SK-MEL-5 (cell line): ENCODE data around the genes GPATCH2 and HLX.

DNA sequence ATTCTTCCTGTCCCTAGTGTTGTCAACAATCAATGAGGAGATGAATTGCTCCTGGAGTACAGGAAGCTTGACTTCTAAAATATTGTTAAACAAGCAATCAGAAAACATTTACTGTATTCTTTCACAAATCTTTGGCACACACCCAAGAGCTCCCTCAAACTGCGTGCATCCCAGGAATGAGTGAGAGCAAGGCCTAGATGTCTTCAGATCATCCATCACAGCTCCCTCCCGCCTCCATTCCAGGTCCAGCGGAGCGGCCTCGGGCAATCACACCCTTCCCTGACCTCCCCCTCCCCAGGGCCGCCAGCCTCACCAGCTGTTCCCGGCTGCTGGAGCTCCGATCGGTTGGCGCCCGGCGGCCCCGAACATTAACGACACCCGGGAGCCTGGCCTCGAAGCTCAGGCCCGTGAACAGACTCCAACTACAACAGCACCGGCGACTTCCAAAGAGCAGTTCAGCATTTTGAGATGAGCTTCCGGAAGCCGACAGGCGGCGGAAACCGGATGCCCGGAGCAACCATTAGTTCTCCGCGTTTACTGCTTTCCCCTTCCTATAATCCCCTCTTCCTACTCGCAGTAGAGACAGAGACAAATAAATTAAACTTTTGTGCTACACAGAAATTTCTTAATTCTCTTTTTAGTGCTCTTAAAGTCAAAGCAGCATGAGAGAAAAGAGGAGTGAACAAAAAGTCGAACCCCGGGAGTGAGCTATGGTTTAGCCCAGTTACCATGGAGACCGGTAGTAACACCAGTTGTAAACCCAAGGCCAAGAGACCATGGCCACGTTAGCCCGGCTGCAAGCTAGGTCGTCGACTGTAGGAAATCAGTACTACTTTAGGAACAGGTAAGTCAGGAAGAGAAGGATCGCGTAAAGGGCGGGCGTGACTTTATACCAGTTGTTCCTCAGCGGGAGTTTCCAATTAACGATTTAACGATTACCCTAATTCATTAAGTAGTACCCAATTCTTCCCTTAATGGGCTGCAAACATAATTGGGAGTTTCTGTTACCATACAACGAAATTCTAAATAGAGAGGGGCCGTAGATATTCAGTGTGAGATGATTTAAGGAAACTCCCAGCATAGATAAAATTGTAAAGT is at the start of gene GPATCH2:
Gene GPATCH2, minus strand, starts transcription at position 488 of the 1,098 bp plus-strand sequence.
RAMPAGE:
- cytosol, long total RNA, result start-site peak on the minus strand centred at position 454 of the sequence, 13 bp wide, 47 and 96 reads in 2 replicates; start-site peak on the plus strand centred at position 741 of the sequence, 46 bp wide, 35 and 34 reads in 2 replicates
- long total RNA, result start-site peak on the minus strand centred at position 451 of the sequence, 13 bp wide, 96 and 24 reads in 2 replicates
- nucleus, long total RNA, result start-site peak on the minus strand centred at position 462 of the sequence, 67 bp wide, 1,080 and 537 reads in 2 replicates; start-site peak on the plus strand centred at position 753 of the sequence, 71 bp wide, 111 and 44 reads in 2 replicates

DNA sequence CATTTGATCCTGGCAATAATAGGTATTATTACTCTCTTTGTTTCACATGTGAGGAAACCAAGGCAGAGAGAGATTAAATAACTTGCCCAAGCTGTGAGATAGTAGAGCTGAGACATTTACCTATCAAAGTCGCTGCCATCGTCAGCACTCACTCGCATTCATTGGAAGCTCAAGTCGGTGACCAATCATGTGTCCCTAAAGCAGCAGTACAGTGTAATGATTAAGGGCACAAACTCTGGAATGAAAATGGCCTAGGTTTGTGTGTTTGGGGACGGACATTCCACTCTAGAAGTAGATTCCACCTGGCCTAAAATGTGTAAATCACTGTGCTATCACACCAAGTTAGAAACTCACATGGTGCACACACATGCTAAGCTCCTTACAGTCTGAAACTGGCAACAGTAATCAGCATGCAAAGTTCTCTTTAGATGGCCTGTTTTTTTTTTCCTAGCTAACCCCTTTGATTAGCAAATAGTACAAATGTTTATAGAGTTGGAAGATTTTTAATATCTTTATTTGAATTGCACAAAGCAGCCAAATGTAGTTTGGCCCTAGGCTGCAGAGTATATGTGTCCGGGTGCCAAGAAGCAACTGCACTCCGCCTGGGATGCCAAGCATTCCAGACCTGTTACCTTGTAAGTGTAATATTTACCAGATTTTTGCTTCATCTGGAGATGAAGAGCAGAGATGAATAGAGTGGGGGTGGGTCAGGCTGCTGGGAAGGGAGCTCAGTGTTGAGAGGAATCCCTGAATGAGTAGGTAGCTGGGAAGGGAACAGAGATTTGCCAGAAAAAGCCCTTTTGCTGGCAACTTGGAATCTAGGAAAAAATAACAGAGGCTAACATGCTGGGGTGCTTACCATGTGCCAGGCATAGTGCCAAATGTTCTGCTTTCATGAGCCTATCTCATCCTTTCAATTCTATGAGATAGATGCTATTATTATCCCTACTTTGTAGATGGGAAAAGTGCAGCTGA is 35.2 kb downstream of the TGFB2 start:
RAMPAGE:
- cytosol, long total RNA, result no peak
- long total RNA, result no peak
- nucleus, long total RNA, result no peak

GRCh38 chr1:218665086-218665669 is 320.0 kb downstream of the TGFB2 start:
RAMPAGE:
- cytosol, long total RNA, result no peak
- long total RNA, result no peak
- nucleus, long total RNA, result no peak

DNA sequence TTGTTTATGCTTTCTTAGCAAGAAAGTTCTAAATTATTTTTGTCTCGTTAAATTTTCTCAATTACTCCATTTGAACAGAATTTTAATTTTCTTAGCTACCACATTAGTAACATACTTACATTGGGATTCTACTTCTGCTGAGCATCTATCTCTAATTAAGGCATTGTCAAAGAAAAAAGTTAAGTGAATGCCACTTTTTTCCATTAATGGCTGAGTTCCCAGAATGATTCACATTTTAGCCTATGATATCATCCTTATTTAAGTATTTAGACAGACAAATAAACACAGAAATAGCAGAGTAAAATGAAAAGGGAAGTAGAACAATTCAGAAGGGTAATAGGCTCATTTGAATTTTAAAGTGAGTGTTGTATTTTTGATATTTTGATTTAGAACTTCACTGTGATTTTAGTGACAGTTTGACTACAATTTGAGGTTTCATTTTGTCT is 15.3 kb downstream of the LYPLAL1 start:
RAMPAGE:
- cytosol, long total RNA, result no peak
- long total RNA, result no peak
- nucleus, long total RNA, result no peak

RAMPAGE:
- cytosol, long total RNA, result no peak
- long total RNA, result no peak
- nucleus, long total RNA, result no peak
These were observed 32.8 kb downstream of the ZC3H11B start for GRCh38 chr1:219580096-219580525.

DNA sequence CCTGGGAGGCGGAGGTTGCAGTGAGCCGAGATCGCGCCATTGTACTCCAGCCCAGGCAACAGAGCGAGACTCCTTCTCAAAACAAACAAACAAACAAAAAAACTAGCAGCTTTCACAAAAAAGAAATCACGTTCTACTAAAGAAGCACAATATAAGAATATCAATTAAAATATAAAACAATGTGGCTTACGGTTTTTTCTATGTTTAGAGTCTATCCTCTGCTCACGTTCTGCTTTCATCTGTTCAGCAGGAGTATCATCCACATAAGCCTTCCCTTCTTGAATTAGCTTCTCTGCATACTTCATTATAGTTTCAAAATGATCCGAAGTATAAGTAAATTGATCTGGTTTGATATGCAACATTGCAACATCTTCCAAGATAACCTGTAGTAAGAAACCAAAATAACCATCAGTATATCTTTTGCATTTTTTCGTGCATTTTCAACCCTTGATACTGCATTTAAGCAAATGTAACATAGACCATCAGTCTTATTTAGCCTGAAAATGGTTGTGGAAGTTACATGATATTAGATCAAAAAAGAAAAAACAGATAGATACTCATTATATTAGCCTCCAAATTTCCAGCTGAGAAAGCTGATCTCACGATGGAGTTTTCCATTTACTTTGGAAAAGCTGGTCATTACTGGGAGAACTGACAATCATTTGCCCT is 22.1 kb downstream of the EPRS1 start:
RAMPAGE:
- cytosol, long total RNA, result no peak
- long total RNA, result no peak
- nucleus, long total RNA, result no peak

GRCh38 chr1:220090195-220090713 is 666 bp upstream of the BPNT1 start:
RAMPAGE:
- cytosol, long total RNA, result no peak
- long total RNA, result no peak
- nucleus, long total RNA, result no peak

DNA sequence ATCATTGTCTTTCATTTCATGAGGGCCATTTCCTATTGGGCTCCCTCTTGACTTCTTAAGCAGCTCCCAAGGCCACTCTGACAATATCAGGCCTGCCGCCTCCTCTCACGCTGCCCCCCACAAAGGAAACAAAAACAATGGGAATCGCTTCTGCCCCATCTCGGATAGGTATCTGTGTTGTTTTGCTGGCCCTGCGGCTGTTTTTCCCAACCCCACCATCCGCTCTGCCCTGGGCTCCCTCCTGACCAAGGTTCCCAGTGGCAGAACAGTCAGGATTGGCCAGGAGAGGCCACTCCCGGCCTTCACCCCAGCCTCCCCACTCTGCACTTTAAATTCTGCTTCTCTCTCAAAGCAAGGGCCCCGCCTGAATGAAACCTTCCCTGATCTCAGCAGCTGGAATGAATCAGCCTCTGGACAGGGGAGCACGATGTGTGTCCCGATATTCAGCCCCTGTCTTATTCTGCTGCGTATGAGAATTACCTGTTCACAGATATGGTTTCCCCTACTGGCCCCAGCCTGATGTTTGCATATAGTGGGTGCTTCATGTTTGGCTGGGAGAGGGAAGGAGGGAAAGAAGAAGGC is 16.3 kb downstream of the C1orf115 start:
RAMPAGE:
- cytosol, long total RNA, result no peak
- long total RNA, result no peak
- nucleus, long total RNA, result no peak

GRCh38 chr1:220877161-220877887 is 1.9 kb upstream of the HLX start:
RAMPAGE:
- cytosol, long total RNA, result no peak
- long total RNA, result no peak
- nucleus, long total RNA, result no peak

DNA sequence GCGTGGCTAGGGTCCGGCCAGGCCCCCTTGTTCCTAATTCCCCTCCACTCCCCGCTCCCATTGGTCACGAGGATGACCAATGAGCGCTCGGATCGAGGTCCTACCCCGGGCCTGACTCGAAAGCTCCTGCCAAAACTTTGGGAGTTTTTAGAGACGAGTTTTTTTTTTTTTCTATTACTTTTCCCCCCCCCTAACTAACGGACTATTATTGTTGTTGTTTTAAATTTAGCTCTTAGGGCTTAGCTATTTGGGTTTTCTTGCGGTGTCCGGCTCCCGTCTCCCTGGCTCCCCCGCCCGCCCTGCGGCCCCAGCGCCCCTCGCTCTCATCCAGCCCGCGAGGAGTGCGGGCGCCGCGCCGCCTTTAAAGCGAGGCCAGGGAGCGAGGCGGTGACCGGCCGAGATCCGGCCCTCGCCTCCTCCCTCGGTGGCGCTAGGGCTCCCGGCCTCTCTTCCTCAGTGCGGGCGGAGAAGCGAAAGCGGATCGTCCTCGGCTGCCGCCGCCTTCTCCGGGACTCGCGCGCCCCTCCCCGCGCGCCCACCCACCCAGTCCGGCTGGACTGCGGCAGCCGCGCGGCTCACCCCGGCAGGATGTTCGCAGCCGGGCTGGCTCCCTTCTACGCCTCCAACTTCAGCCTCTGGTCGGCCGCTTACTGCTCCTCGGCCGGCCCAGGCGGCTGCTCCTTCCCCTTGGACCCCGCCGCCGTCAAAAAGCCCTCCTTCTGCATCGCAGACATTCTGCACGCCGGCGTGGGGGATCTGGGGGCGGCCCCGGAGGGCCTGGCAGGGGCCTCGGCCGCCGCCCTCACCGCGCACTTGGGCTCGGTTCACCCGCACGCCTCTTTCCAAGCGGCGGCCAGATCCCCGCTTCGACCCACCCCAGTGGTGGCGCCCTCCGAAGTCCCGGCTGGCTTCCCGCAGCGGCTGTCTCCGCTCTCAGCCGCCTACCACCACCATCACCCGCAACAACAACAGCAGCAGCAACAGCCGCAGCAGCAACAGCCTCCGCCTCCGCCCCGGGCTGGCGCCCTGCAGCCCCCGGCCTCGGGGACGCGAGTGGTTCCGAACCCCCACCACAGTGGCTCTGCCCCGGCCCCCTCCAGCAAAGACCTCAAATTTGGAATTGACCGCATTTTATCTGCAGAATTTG is at the start of gene HLX:
Gene HLX, plus strand, starts transcription at position 174 of the 1,147 bp plus-strand sequence.
RAMPAGE:
- cytosol, long total RNA, result start-site peak on the plus strand centred at position 72 of the sequence, 25 bp wide, 8 and 7 reads in 2 replicates
- long total RNA, result no peak
- nucleus, long total RNA, result no peak

DNA sequence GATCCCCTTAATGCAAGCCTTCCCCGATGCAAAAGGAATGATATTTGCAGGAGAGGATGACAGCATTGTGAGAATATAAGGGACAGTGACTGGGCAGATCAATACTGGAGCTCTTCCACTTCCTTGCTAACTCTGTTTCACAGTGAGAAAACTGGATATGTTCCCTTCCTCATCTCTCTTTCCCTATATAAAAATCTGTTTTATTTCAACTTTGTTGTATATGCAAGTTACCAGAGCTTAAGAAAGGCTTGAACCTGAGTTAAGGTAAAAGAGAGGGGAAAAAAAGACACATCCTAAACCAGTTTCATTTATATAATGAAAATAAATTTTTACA is 40.8 kb downstream of the DUSP10 start:
RAMPAGE:
- cytosol, long total RNA, result no peak
- long total RNA, result no peak
- nucleus, long total RNA, result no peak

RAMPAGE:
- cytosol, long total RNA, result no peak
- long total RNA, result no peak
- nucleus, long total RNA, result no peak
These were observed 145.3 kb upstream of the DUSP10 start for GRCh38 chr1:221886962-221887798.

RAMPAGE:
- cytosol, long total RNA, result no peak
- long total RNA, result no peak
- nucleus, long total RNA, result no peak
These were observed 286.8 kb upstream of the DUSP10 start for GRCh38 chr1:222028602-222029081.

DNA sequence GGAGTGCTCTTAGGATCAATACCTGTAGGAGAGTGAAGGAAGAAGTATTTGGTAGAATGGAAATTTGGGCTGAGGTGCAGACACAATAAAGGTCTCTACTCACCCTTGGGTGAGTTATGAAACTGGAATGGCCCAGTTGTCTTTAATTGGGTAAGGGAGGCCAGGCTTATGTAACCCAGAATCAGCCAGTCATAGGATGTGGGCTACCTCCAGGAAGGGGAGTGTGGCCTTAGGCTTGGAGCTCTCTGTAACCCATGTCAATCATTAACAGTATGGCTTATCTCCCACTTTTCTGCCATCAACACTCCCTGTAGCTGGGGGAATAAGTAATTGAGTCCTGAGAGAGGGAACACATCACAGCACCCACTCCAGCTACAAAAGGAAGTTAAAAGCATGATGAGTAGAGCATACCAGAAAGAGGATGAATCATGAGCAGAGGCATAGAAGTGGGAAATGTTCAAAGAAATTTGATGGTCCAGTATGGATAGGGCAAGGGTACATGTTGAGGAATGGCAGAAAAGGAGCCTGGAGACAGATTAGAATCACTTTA is 327.0 kb upstream of the DUSP10 start:
RAMPAGE:
- cytosol, long total RNA, result no peak
- long total RNA, result no peak
- nucleus, long total RNA, result no peak

DNA sequence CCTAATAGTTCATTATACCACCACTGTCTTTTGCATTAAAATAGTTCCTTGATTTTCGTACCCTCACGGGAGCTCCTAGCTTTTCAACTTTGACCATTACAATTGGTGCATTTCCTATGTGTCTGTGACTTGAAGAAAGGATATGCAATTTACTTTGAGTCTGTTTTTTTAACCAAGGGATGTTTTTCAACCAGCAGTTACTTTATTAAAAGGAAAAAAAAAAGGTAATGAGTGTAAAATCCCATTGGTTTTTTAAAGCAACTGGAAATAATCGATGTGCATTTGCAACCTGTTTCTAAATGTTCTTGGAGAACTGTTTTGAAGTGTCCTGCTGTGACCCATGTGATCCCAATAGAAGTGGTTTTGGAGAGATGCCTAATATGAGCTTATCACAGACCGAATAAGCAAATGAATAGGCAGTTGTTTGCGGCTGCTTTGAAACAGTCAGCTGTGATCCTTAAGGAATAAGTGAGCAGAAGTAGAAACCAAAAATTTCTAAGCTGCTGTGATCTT is 329.3 kb upstream of the DUSP10 start:
RAMPAGE:
- cytosol, long total RNA, result no peak
- long total RNA, result no peak
- nucleus, long total RNA, result no peak

DNA sequence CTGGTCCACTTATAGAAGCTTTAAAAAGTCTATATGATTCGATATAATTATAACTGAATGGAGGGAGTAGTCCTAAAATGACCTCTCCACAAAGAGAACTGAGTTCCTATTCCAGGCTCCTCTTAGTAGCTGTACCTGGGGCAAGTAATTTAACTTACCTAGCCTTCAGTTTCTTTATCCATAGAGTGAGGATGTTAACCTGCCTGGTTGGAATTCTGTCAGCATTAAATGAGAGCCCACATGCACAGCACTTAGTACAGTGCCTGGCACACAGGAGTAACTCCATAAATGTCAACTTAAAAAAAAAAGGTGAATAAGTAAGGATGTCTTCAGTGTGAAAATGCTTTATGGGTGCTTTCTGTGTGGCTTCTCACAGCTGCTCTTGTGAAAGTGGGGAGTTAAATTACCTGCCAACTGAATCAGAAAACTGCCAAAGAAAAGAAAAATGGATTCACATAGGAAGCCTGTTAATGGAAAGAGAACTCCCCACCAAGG is 23.1 kb downstream of the HHIPL2 start:
RAMPAGE:
- cytosol, long total RNA, result no peak
- long total RNA, result no peak
- nucleus, long total RNA, result no peak

RAMPAGE:
- cytosol, long total RNA, result no peak
- long total RNA, result no peak
- nucleus, long total RNA, result no peak
These were observed 5.2 kb upstream of the HHIPL2 start for GRCh38 chr1:222553015-222553558.

RAMPAGE:
- cytosol, long total RNA, result no peak
- long total RNA, result no peak
- nucleus, long total RNA, result no peak
These were observed 25.3 kb downstream of the MIA3 start for GRCh38 chr1:222643316-222643547.

RAMPAGE:
- cytosol, long total RNA, result no peak
- long total RNA, result no peak
- nucleus, long total RNA, result no peak
These were observed 26.7 kb downstream of the MIA3 start for GRCh38 chr1:222644505-222645165.

DNA sequence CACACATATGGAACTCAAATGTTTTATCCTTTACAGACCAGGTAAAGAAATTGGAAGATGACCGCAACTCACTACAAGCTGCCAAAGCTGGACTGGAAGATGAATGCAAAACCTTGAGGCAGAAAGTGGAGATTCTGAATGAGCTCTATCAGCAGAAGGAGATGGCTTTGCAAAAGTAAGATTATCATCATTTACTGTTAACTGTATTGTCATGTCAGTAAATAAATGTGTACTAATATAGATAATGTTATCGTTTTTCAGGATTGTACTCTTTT is 36.7 kb downstream of the MIA3 start:
RAMPAGE:
- cytosol, long total RNA, result no peak
- long total RNA, result no peak
- nucleus, long total RNA, result no peak